Peyer's patch (tissue), 4 donors: ENCODE measurements around a stretch of chr16.

- PRO-cap: bidirectional peak, plus-strand start at chr16:3259380, minus-strand start at chr16:3259218
- RAMPAGE, long total RNA, 4 experiments: no peak in any of the 4 experiments
Observed at GRCh38 chr16:3259050-3259440, 2.6 kb upstream of the MEFV start.

DNA sequence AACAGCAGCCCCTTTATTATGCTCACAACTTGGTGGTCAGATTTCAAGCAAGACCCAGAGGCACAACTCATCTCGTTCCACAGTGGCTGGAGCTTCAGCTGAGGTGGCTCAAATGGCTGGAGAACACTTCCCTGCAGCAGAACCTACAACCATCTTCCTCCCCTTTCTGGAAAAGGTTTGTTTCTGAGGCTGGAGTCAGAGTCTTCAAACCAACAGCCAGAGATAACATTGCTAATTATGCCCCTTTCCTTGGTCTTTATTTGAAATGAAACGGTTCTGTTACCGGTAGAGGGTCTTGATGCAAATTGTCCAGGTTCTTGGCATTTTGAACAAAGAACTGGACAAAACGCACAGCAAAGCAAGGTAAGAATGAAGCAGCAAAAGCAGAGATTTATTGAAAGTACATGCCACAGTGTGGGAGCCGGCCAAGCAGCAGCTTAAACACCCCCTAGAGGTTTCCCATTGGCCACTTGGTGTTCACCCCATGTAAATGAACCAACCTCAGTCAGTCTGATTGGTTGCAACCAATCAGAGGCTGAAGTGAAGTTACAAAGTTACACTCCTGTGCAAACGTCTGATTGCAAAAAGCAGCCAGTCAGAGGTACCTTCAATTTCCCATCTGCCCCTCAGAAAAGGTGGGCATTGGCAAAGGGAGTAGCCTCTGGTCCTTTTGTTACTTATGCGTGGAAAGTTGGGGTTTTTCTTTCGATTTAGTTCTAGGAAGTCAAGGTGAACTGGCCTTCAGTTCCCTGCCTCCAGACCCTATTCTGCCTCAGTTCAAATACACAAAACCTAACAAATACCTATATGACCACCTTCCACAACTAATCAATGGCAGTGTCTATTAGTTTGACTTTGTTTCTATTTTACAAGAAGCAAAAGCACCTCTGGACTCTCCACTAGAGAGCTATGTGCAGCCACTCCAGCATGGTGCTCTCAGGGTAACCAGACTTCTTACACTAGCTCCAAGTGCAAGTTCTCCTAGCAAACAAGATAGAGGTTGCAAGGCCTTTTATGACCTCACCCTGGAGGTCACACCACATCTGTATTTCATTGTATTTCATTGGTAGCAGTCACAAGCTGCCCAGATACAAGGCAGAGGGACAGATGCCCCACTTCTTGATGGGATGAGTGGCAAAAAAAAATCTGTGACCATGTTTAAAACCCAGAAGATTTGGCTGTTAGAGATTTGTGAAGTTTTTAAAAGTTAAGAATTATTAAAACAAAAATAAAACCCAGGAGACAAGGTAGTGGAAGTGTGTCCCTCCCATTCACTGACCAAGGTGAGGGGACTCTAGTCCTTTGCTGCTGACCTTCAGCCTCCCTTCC, 8.6 kb upstream of the ZNF263 start:
- PRO-cap: no peak
- RAMPAGE, long total RNA, 4 experiments: no peak in any of the 4 experiments

- PRO-cap: bidirectional peak, plus-strand start at chr16:3459150, minus-strand start at chr16:3459164; unidirectional peak, minus-strand start at chr16:3459202
- RAMPAGE, long total RNA, 4 experiments: no peak in any of the 4 experiments
Observed at GRCh38 chr16:3458944-3459477, 15.5 kb downstream of the NAA60 start.

- PRO-cap: no peak
- RAMPAGE, long total RNA, 4 experiments: no peak in any of the 4 experiments
Observed at GRCh38 chr16:3459478-3460402, 16.3 kb downstream of the NAA60 start.

GRCh38 chr16:3468193-3468577, 24.7 kb downstream of the NAA60 start:
- PRO-cap: no peak
- RAMPAGE, long total RNA, 4 experiments: no peak in any of the 4 experiments

GRCh38 chr16:3580528-3581034, 3.4 kb upstream of the NLRC3 start:
- PRO-cap: no peak
- RAMPAGE, long total RNA, 4 experiments: no peak in any of the 4 experiments

- PRO-cap: no peak
- RAMPAGE, long total RNA, 4 experiments: no peak in any of the 4 experiments
Observed at GRCh38 chr16:3581679-3582475, 4.7 kb upstream of the NLRC3 start.

DNA sequence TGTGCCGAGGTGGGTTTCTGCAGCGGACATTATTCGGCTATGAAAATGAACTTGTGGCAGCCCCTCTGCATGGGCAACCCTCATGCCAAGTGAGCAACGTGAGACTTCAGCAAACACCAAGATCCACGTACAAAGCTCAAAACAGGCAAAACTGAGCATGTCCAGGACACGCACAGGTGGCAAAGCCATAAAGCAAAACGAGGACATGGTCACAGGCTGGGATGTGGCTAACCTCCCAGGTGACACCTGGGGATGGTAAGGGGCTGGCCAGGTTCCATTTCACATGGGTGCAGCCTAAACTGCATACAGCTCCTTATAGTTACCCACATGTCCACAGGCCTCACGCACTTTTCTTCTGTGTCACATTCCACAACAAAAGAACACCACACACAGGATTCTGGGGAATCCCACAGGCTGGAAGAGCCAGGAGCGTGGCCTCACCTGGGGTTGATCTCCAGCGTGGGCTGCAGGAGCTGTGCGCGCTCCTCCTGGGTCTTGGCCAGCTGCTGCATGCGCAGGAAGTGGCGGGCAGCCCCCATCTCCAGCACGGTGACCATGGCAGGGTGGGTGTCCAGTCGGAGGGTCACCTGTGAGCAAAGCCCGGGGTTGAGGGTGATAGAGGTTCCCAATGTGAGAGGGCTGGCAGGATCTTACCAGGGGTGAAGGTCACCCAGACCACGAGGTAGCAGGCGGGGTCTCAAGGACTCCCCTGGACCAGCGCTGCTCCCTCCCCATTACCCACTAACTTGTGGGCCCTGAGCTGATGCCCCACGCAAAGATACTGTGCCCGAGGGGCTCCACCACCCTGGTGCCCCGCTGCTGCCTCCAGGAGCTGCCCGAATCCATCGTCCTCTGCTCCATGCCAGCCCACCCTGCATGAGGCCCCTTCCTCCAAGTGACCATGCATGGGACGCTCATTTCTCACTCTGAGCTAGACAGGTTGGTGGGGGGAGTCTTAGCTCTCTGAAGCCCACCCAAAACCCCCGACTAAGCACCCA, 7.4 kb downstream of the DNASE1 start:
- PRO-cap: no peak
- RAMPAGE, long total RNA, 4 experiments: no peak in any of the 4 experiments

DNA sequence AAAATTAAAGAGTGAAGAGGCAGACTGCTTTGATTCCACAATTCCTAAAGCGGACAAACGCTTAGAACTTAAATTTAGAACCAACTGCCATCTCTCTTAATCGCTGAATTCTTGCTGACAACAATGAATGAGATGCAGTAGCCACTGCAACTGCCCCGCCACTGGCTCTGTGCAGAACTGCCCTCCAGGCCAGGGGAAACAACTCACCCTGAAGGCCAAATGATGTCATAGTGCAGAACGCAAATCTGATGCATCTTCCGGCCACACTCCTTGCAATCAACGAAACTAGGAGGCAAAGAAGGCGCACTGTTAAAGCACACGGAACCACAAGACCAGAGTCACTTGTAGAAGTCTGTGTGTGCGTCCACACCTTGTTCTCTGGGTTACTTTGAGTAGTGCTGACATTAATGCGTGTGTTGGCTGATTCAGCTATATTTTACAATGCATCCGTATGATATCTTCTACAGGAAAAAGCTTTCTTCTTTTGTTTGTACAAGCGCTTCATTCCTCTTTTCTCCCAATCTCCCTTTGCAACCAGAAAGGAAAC, 27.8 kb upstream of the TRAP1 start:
- PRO-cap: no peak
- RAMPAGE, long total RNA, 4 experiments: no peak in any of the 4 experiments

- PRO-cap: no peak
- RAMPAGE, long total RNA, 4 experiments: no peak in any of the 4 experiments
Observed at GRCh38 chr16:3770376-3770950, 53.1 kb upstream of the TRAP1 start.

- PRO-cap: no peak
- RAMPAGE, long total RNA, 4 experiments: no peak in any of the 4 experiments
Observed at GRCh38 chr16:3946078-3946568, 65.6 kb upstream of the CREBBP start.

DNA sequence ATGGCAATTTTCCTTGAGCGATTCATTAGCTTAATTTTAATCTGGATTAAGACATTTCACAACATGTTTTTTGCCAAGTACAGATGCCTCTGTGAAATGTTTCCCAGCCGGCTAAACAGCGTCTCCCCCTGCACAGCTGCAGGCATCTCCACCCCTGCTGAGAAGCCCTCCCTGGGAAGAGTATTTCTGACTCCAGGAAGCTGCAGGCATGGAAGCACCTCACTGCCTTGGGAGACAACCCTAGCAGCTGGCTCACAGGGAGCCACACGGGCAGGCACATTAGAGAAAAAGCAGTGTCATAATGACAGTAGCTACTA, 117.3 kb downstream of the ADCY9 start:
- PRO-cap: no peak
- RAMPAGE, long total RNA, 4 experiments: no peak in any of the 4 experiments

DNA sequence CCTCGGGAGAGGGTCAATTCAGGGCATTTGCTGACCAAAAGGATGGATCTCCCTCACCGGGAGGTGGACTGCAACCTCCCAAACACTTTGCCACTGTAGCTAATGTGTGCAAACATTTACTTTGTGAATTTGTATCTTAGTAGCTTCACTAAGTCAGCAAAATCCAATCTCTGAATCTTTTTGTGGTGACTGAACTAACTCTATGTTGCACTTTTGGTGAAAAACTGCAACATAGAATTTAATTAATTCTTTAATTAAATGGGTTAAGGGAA, 48.6 kb downstream of the ADCY9 start:
- PRO-cap: no peak
- RAMPAGE, long total RNA, 4 experiments: no peak in any of the 4 experiments

DNA sequence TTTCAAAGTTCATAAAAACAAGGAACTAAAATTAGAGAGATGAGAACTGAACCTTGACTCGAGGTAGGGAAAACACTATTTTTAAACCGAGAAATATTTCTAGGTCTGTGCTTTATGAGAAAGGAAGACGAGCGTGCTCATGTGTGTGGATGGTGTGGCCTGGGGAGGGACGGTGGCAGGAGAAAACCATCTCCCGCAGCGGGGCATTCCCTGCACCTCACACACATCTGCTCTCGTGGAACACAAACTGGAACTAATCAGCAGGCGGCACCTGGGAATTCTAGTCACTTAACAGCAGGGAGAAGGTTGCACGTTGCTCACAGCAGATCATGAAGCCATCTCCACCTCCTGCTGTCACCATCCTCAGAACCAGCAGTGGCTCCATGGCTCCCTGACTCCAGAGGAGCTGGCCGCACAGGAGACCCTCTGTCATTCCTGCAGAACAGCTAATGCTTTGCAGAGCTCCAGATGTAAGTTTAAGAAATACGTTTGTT, 35.2 kb downstream of the ADCY9 start:
- PRO-cap: no peak
- RAMPAGE, long total RNA, 4 experiments: no peak in any of the 4 experiments

DNA sequence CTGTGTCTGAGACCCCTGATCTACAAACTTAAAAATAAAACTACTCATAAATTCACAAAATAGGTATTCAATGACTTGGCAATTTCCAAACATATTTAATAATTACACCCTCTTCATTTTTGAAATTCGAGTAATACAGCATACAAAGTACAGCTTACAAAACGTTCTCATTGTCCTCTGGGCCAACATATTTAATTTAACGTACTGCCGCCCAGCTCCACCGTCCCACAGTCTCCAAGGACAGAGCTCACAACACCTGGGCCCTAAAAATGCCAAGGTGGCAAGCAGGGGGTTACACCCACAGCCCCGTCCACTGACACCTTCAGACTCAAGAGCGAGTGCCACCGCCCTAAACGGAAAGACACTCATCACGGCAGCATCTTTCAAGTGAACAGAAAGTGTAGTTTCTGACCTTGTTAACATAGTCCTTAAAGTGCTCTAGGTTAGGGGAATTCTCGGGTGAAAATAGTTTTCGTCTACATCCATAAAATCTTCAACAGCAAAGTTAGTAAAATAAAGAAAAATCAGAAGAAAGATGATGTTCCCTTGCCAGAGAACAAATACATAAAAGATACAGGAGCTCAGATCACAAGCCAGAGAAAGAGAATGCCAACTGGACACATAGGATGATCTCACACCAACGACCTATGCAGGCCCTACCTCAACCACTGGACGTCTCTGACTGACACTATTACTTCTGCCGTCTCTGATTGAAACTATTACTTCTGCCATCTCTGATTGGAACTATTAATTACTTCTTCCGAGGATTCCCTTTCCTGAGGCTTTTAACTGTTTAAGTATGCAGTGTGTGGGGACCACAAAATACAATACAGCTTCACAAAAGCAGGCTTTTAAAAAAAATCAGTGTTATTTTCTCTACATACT, 4.1 kb downstream of the ADCY9 start:
- PRO-cap: no peak
- RAMPAGE, long total RNA, 4 experiments: no peak in any of the 4 experiments

DNA sequence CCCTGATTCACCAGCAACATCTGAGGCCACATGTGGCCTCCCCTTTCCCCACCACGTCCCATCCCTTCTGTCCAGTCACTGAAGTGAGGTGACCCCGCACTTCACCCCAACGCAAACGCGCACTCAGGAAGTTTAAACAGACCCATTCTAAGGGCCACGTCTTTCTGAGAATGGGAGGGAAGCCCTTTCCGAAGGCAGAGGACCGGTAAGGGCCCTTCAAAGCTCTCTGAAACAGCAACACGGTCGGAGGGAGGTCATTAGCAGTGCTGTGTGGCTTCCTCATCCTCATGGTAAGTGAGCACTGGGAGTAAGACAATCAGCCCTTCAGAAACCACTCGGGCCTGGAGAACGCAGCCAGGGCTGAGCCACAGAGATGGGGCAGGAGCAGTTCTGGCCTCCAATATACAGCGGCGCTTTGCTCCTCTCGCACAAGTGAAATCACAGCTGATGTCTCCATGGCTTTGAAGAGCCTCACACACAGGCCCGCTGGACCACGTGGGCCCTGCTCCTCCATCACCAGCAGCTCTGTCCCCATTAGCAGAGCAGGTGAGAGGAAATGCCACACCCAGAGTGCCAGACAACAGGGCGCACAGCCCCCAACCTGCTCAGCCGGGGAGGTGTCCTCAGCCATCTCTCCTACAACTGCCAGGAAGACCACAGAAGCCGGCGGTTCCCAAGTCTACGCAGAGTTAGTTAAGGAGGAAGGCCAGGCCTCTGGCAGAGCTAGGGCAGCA, 23.6 kb downstream of the SRL start:
- PRO-cap: no peak
- RAMPAGE, long total RNA, 4 experiments: no peak in any of the 4 experiments

- PRO-cap: bidirectional peak, plus-strand start at chr16:4273393, minus-strand start at chr16:4273398
- RAMPAGE, long total RNA, 4 experiments: no peak in any of the 4 experiments
Observed at GRCh38 chr16:4273224-4273883, 531 bp upstream of the TFAP4 start.

GRCh38 chr16:4293731-4294169, 20.9 kb upstream of the TFAP4 start:
- PRO-cap: no peak
- RAMPAGE, long total RNA, 4 experiments: no peak in any of the 4 experiments

- PRO-cap: no peak
- RAMPAGE, long total RNA, 4 experiments: no peak in any of the 4 experiments
Observed at GRCh38 chr16:4298964-4299652, 16.8 kb upstream of the GLIS2 start.

GRCh38 chr16:4385778-4386404, 14.2 kb downstream of the VASN start:
- PRO-cap: no peak
- RAMPAGE, long total RNA, 4 experiments: no peak in any of the 4 experiments